Cerebral cortex (tissue), 2 donors: ENCODE results near the genes ASB7 and SNRPA1.

- PRO-cap, 2 experiments, result no peak in any of the 2 experiments
These were observed 28.7 kb downstream of the LINS1 start for GRCh38 chr15:100573113-100573896.

- PRO-cap, 2 experiments, result peak in 1 of 2 experiments; most common plus-strand start chr15:100602547 (in 1)
These were observed at the start of gene ASB7 for GRCh38 chr15:100602285-100603028. Gene ASB7 (plus strand): TSS chr15:100602589.

DNA sequence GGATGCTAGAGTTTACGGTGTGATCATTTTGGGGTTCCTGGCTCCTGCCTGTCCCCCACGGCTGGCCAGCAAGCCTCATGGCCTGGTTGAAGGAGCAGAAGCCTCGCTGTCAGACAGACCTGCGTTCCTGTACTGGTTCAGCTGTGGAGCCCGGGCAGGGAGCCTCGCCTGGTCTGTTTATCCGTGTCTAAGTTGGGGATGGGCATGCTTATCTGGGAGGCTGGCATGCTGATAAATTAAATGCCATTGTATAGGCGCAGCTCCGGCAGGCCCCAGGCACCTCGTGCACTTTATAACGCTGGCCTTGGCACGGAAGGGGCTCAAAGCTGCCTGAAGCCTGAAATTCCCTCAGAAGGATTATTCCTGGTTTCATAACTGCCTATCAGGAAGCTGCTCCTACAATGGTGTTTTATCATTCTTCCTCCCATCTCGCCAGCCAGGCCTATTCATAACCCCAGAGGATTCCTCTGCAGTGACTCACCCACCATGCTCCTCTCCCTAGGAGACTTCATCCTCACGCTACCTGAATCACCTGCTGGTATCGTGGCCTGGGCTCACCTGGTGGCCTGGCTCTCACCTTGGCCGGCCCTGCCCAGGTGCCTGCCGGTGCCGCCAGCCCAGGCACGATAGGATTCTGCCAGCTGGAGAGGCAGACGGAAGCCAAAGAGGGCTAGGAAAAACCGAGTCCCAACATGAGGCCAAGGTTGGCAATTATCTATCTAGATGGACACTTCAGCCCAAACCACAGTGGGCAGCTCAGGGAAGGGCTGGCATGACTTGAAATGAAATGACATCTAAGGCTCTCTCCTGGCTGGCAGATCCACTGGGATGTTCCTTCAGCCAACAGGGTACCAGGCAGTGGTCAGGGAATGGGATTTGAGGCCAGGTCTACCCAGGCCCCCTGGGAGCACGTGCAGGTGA is 111.1 kb downstream of the ASB7 start:
- PRO-cap, 2 experiments, result no peak in any of the 2 experiments

- PRO-cap, 2 experiments, result no peak in any of the 2 experiments
These were observed 1.0 kb upstream of the ALDH1A3 start for GRCh38 chr15:100878657-100878945.

GRCh38 chr15:100880226-100881055 is 810 bp downstream of the ALDH1A3 start:
- PRO-cap, 2 experiments, result no peak in any of the 2 experiments

- PRO-cap, 2 experiments, result no peak in any of the 2 experiments
These were observed 21.7 kb downstream of the LRRK1 start for GRCh38 chr15:100940740-100941415.

- PRO-cap, 2 experiments, result no peak in any of the 2 experiments
These were observed 67.9 kb downstream of the LRRK1 start for GRCh38 chr15:100987001-100987494.

DNA sequence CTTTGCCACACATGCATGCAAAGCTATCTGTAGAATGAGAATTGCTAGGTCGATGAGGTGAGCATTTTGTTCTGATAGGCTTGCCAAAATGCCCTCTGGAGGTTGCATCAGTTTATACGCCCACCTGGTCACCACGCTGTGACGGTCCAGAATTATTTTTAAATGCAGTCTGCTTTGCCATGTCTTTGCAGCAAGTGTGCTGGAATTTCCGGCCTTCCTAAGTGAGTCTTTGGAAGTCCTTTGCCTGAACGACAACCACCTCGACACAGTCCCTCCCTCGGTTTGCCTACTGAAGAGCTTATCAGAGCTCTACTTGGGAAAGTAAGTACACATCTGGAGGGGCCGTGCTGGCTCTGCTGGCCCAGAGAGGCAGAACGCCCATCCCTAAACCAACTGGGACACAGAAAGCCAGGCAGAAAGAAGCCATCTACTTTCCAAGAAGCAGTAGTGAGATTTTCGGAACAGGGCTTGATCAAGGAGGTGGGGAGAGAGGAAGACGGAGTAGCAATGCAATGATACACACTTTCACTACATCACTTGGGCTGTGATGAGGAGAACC is 101.8 kb downstream of the LRRK1 start:
- PRO-cap, 2 experiments, result no peak in any of the 2 experiments

DNA sequence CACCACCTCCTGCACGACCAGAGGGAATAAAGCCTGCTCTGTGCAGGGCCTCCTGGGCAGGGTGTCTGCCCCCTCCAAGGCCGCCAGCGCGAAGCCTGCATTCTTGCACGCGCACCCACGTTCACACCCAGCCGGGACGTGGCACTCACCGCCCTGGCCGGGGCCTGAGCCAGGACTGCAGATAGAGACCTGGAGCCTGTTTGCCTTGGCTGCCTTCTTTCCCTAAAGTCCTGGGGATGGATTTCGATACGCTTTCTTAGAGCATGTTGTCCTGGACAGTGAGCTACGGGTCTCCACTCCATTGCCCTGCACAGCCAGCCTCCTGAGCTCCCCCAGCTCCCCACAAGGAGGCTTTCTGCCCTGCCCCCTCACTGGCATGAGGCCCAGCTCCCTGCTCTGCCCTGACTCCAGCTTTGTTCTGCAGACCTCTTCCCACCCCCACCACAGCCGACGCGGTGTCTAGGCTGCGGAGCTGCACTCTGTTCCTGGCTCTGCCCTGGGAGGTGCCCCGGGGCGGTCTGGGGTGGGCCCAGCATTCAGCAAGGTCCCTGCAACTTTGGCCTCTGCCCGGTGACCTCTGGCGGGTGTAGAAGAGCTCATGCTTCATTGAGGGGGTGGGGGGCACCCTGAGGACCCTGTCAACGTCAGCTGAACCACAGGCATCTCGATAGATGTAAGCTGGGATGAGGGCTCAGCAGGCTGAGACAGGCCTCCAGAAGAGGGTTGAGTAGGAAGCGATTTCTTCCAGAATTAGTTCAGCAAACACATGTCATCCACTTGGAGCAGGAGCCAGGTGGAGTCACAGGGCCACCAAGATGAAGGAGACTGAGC is 145.0 kb downstream of the LRRK1 start:
- PRO-cap, 2 experiments, result no peak in any of the 2 experiments

GRCh38 chr15:101139926-101140690 is 111.7 kb downstream of the CHSY1 start:
- PRO-cap, 2 experiments, result no peak in any of the 2 experiments

- PRO-cap, 2 experiments, result no peak in any of the 2 experiments
These were observed 62.0 kb downstream of the CHSY1 start for GRCh38 chr15:101189740-101190291.

DNA sequence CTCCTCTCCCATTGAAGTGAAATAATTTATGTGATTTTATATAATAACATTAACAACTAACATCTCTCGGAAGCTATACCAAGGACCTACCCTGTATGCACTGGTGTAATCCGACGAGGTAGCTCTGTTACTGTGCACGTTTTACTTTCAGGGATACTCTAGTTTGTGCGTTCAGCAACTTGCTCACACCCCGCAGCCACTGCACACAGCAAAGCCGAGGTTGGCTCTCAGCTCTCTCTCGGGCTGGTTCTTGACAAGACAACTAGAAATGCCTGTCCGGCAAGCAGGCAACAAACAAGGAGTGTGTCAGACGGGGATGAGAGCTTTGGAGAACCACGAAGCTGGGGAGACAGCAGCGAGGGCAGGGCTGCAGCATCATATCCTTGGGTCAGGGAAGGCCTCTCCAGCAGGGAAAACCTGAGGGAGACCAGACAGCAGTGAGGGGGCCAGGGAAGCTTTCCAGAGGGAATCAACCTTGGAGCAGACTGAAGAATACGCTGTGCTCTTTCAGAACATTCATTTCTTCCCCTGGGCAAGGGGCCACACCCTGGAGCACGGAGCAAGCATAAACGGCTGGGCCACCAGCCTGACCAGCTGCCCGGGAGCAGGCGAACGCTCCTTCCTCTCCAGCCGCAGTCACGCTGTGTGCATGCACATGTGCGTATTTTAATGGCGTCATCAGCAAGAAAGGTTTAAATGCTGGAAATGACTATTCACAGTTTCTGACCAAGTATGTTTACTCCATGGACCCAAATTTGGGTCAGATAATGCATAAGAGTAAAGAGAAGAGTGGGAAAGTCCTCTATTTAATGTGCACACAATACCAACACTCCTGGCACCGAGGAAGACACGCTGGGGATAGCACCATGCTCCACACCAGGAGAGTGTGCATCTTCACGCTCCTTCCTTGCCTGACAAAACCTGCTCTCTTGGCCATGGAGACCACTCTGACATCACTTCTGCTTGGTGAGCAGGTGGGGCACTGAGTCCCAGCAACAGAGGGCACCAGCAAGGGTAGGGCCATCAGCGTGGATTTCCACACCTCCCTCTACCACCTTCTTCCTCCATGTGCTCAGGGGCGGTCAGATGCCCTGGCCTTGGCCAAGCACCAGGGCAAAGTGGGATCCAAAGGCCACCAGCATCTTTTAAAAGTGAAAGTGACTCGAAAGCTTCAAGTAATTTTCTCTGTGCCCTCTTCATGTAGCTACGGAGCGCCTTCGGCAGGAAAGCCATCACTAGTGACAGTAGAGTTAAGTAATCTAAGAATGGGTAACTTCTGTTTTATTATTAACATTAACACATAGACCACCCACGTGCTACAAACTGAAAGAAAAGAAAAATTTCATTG is 58.4 kb downstream of the CHSY1 start:
- PRO-cap, 2 experiments, result peak in 1 of 2 experiments; most common minus-strand start position 596 of the sequence (in 1)

DNA sequence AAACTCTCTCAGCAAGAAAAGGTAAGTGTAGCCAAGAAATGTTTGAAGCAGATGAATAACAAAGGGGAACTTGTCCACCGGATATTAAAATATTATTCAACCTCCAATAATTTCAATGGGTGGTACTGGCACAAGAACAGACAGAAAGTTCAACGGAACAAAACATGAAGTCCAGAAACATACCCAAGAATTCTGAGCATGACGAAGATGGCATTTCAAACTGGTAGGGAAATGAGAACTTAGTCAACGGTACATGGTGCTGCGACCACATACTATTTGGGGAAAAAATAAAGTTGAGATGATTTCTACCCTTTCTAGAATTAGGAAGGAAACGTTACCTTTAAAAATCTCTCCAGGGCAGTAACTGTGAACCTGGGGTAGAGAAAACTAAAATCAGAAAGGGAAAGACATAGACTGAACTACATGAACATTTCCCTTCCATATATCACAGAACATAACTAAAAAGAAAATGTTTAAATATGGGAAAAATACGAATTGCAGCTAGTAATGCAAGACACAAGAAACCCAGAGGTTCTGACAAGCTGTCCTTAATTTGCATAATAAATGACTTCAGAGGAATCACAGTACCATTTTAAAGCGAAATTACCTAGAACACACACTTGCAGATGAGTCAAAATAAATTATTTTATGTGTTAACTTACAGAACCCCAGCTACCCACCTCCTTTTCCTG is 5.3 kb downstream of the CHSY1 start:
- PRO-cap, 2 experiments, result peak in 1 of 2 experiments; most common plus-strand start position 242 of the sequence (in 1)

DNA sequence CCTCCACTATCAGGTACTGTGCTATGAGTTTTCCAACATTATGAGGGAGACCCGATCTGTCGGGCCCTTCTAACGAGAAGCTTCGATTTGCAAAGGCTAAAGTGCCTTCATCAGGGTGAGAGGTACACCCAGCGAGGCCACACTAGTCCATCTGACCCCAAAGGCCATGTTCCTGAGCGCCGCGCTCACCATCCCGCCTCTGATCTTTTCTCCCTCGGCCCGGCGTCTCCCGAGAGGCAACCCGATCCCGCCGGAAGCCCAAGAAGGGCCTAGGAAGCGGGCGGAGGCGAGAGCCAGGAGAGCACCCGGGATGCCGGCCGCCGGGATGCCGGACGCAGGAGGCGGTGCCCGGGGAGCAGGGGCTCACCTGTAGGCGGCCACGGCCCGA is 1.1 kb downstream of the CHSY1 start:
- PRO-cap, 2 experiments, result no peak in any of the 2 experiments

DNA sequence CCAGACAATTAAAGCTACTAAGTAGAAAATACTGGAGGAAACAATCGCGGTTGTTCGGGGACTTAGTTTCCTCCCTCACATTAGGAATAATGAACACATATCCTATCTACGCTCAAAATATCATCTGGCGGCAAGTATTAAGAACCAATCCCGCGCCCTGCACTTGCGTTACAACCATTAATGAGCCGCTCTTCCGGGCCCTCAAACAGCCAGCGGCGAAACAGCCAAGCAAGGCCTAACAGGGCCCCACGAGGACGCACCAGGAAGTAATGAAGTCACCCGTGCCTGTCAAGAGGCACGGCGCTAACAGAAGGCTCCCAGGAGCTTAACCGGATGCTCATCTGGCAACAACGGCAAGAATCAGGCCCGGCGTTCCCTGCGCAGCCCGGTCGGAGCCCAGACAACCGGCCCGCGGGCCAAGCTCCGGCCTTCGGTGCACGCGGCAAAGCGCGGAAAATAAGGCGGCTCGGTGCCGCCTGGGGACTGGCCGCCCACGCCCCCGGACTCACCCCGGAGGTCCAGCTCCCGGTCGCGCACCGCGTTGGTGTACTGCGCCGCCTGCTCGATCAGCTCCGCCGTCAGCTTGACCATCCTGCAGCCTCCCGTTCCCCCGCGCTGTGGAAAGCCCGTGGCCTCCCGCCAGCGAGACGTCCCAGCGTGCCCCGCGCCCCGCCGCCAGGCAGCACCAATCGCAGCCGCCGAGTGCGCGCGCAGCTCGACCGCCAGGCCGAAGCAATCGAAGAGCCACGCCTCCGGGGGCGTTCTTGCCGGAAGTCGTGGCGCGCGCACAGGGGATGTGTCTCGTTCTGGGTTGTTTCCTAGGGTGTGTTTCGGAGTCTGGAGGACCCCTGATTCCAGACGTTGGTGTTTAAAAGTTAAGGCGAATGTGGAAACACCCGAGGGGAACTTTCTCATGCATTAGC is at the start of gene SNRPA1:
Gene SNRPA1 (minus strand): TSS at position 661 of the 923 bp plus-strand sequence.
- PRO-cap, 2 experiments, result peak in 1 of 2 experiments; most common plus-strand start position 828 of the sequence (in 1); most common minus-strand start position 619 of the sequence (in 1)

GRCh38 chr15:101313886-101314097 is 18.7 kb upstream of the SNRPA1 start:
- PRO-cap, 2 experiments, result no peak in any of the 2 experiments

GRCh38 chr15:101329948-101330234 is 34.8 kb upstream of the SNRPA1 start:
- PRO-cap, 2 experiments, result no peak in any of the 2 experiments

GRCh38 chr15:101384638-101385240 is 89.7 kb upstream of the SNRPA1 start:
- PRO-cap, 2 experiments, result no peak in any of the 2 experiments

- PRO-cap, 2 experiments, result peak in 1 of 2 experiments; most common plus-strand start chr15:101438810 (in 1); most common minus-strand start chr15:101438715 (in 1)
These were observed 51.0 kb downstream of the PCSK6 start for GRCh38 chr15:101438209-101439107.

GRCh38 chr15:101499172-101499658 is 9.7 kb upstream of the PCSK6 start:
- PRO-cap, 2 experiments, result no peak in any of the 2 experiments